ENCODE measurements around the genes USP34 and EHBP1.

DNA sequence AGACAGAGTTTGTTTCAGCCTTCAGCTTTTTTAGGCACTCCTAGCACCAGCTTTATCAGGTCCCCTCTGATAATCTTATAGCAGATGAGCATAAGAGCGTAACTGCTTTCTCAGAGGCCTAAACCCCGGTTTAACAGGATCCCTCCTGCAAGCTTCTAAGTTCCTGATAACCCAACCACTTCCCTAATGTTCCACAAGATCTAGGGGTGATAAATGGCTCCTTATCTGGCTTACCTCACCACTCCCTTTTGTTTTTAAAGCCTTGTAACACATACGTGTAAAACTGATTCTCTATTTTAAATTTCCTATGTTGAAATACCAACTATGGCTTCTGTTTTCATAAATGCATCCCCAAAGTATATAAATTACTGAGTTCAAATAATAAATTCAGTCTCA, 126.1 kb downstream of the C2orf74 start:
- RRBS, result no CpG with 5 or more reads among the region's 3 CpGs

DNA sequence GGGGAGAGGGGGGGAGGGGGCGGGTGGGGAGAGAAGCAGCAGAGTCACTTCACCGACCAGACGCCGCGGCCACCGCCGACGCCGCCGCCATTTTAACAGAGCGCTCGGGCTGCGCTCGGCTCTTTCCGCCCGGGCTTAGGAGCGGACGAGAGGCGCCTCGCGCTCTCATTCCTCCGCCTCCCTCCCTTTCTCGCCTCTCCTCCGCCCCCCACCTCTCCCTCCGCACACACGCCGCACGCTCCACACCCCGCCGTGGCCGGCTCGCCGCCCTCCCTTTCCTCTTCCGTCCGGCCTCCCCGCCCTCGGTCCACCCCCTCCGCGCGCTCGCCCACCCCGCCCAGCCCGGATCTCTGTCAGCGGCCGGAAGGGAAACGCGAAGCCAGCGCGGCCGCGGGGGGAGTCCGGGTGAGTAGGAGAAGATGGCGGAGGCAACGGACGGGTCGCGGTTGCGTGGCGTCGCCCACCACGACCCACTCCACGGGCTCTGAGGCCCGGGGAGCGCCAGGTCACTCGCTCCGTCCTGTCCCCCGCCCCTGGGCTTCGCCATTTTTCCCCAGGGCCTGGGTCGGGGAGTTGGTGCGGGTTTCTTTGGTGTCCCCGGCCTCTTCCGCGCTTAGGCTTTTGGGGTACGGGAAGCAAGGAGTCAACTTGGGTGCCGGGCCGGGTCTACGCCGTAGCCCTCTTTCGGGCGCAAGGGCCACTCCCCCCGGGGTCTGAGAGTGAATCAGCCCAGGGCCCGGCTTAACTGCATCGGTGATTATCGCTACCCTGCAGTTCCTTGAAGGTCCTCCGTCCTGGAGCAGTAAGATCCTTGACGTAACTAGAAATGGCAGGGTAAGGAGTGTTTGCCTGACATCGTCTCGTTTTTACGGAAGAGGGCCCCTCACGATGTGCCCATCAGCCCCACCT, at the start of gene USP34:
TSS of gene USP34 (minus strand) at position 113 of the 909 bp plus-strand sequence.
- RRBS, result 2% methylated on average over 34 of the region's 90 CpGs

- RRBS, result no CpG with 5 or more reads among the region's 10 CpGs
These were observed 5.7 kb upstream of the USP34 start for GRCh38 chr2:61476485-61476993.

DNA sequence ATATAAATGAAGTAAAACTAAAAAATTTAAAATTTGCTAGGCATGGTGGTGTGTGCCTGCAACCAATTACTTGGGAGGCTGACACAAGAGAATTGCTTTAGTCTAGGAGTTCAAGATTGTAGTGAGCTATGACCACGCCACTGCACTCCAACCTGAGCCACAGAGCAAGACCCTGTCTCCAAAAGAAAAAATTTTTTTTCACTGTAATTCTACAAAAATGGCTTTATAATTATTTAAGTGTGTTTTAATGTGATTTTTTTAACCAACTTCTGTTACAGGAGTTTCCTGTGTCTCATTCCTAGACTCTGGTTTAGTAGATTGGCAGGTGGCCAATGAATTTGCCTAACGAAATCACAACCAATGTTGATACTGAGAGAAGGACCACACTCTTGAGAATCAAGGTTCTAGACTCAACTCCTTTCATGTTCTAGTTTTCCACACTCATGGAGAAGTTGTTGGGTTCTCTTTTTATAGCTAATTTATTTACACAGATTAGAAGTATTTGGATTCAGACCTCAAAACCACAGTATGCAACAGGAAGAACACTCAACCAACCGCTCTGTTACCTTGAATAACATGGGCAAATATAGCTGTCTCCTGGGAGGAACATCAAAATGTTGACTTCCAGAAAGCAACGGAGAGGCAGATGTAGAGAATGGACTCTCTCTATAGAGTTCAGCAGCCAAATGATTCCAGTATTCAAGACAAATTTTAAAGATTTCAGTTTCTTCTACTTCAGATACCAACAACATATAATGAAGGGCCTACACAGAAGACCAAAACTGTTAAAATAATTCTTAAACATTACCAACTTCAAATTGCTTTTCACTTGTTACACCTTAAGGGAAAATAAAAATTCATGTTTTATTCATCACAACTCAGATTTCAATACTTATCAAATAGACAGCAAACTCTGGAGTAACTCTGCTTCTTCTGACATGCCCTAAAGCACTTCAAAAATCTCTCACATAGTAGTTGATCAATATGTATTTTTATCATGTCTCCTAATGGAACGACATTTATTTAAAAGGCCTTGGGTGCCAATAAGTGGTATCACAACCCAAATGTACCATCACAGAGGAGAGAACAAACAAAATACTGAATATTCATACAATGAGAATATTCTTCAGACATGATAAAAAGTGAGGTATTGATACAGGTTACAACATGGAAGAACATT, 22.8 kb upstream of the USP34 start:
- RRBS, result no CpG with 5 or more reads among the region's 5 CpGs

GRCh38 chr2:61660293-61660984, 122.3 kb upstream of the XPO1 start:
- RRBS, result no CpG with 5 or more reads among the region's 4 CpGs

- RRBS, result no CpG with 5 or more reads among the region's 4 CpGs
These were observed 143.2 kb downstream of the FAM161A start for GRCh38 chr2:61710747-61711038.

DNA sequence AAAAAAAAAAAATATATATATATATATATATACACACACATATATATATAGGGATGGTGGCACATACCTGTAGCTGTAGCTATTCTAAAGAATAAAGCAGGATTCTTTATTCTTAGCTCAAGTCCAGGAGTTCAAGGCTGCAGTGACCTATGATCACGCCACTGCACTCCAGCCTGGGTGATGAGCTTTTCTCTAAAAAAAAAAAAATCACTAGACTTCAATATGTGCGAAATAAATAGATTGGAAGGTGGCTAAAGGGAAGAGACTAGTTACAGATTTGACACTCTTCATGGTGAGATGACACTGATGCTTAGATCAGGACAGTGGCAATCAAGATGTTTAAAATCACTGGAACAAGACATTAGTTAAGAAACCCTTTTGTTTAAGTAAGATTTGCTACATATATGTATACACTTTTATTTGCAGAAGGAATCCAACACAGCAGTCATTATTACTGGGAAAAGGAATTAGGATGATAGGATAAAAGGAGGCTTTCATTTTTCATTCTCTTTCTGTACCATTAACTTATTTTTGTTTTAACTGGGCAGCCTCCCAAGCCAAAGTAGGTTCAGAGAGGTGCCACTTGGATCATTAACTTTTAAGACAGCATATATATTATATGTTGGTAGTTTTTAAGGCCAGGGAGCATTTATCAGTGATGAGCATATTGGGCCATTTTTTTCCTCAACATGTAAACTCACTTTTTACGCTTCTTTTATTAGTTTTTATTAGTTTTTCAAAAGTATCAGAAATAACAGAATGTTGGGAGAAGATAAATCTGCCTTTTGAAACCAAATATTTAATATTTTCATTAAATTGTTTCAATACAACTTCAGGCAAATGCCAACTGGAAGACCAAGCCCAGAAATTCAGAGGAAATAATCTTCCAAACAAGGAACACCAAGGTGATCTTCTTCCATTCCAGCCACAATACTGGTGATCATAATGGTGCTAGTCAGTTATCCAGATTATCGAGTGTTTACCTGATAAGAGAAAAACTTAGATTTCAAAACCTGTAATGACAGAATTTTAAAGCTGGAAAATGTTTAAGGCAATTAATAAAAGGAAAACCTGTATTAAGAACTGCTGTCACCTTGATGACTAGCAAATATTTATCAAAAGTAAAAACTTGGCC, 14.2 kb upstream of the FAM161A start:
- RRBS, result no CpG with 5 or more reads among the region's 4 CpGs

GRCh38 chr2:61950524-61951057, 45.1 kb downstream of the COMMD1 start:
- RRBS, result no CpG with 5 or more reads among the region's 4 CpGs

- RRBS, result no CpG with 5 or more reads among the region's 11 CpGs
These were observed 9.9 kb downstream of the B3GNT2 start for GRCh38 chr2:62205561-62206481.

DNA sequence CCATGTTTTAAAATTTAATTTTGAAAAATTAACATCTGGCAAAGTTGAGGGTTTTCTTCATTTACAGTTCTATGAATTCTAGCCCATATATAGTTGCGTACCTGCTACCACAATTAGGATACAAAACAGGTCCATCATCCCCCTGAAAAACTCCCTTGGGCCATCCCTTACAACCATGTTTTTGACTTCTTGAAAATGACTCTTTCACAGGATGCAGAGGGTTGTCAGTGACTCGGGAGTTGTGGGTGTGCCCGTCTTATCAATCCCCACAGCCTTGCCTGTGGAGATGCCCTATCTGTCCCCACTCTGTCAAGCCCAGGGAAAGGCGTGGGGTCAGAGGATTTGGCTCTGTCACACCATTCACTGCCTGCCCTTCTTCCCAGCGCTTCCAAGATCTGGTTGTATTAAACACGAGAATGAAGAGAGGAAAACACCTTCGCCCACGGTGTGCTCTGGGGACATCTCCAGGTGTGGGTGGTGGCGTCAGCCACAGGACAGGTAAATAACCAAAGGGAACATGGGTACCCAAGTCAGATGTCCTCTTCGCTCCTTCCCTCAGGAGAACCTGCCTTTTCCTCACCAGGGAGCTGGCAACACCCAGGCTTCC, 100.1 kb downstream of the B3GNT2 start:
- RRBS, result no CpG with 5 or more reads among the region's 10 CpGs

- RRBS, result no CpG with 5 or more reads among the region's 15 CpGs
These were observed 113.9 kb downstream of the B3GNT2 start for GRCh38 chr2:62309786-62310270.

DNA sequence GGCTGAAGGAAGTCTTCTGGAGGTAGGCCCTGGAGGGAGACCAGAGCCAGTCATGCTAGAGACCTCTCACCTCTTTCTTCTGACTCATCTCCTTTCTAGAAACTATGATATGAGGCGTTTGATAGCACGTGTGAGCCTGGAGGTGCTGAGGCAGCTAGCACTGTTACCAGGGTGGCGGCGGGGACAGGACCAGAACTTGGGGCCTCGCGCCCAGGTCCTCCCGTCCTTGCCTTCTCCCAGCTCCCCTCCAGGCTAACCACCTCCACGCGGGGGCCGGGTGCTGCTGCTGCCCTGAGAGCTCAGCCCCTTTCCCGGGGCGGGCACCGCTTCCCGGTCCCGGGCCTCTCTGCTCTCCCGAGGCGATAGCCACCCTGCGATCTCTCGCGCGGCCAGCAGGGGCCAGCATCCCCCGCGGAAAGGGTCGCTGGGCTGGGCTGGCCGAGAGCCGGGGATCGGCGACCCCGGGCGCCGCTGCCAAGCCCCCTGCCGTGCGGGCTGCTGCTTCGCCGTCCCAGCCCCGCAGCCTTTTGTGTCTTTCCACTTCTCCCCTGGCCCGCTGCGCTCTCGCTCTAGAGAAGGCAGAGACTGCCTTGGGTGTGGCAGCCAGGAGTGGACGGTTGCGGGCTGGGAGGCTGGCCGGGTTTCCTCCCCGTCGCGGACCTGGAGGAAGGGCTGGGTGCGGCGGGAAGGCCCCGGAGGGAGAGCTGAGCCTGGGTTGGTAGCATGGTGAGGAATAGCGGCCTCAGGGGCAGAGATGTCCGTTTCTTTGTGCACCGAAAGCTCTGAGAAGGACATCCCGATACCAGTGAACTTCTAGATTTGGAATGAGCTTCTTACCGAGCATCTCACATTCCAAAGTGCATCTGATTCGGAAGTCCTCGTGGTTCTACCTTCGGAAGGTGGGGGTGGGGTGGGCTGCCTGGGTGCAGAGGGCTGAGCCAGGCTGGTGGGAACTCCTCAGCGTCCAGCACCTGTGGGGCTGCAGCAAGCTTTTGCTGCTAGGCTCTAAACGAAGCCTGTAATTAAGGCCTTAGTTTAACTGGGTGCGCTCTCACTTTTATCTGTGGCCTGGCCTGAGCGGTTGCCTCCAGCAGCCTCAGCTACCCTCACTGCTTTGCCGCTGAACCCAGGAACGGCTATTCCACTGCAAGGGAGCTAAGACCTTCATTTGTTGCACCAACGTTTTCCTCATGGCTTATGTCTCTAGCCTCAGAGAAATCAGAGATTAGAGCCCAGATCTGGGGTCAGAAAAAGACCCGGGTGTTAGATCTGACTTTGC, 48.8 kb downstream of the TMEM17 start:
- RRBS, result 1% methylated on average over 7 of the region's 64 CpGs

DNA sequence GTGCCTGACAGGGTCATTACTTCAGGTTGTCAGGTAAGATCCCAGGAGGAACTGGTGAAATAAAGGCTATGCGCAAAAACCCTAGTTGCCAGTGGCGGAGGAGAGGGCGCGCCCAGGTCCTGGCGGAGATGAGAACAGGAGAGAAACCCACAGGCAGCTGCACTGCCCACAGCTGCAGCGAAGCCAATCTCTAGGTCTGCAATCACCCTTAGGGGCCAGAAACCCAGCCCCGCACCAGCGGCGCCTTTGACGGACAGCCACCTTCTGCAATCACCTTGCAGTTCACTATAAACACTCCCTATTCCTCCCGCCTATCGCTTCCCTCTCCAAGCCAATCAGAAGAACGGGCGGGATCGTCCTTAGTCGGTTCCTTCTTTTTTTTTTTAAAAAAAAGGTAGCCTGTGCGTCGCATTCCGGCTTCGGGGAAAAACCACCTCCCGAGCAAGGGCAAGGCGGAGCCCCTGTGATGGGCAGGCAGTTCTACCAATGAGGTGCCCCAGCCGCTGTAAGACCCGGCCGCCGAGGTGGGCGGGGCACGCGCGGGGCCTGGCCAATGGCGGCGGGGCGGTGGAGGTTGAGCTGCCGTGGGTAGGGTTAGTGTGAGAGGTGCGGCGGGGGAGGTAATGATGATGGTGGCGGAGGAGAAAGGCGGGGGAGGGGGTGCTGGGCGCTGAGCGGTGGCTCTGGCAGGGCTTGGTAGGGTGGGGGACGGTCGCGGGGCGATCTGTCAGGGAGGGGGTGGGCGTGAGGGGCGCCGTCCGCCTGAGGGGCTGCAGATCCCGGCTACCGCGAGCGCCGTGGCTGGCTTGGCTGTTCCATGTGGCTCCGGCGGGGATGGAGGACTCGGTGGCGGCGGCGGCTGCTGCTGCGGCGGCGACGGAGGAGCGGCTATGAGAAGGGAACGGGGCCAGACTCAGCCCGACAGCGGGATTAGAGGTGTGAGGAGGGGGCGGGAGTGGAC, at the start of gene EHBP1:
TSS of gene EHBP1 (plus strand) at position 597 of the 961 bp plus-strand sequence.
- RRBS, result 1% methylated on average over 8 of the region's 68 CpGs

GRCh38 chr2:63484367-63485256, 103.7 kb downstream of the WDPCP start:
- RRBS, result no CpG with 5 or more reads among the region's 8 CpGs

- RRBS, result no CpG with 5 or more reads among the region's 4 CpGs
These were observed 25.0 kb downstream of the MDH1 start for GRCh38 chr2:63613736-63614126.

- RRBS, result no CpG with 5 or more reads among the region's 8 CpGs
These were observed 26.3 kb downstream of the MDH1 start for GRCh38 chr2:63614988-63615455.

DNA sequence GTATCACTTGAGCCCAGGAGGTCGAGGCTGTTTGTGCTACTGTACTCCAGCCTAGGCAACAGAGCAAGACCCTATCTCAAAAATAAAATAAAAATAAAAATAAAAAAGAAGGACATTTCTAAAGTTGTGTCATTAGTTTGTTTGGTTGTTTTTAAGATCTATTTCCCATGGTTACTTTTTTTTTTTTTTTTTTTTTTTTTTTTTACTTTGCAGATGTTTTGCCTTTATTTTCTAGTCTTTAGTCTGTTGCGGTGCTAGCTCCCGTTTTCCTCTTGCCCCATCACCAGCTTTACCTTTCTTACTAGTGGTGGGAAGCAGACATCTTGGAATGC, 43.1 kb downstream of the UGP2 start:
- RRBS, result no CpG with 5 or more reads among the region's 3 CpGs

- RRBS, result no CpG with 5 or more reads among the region's 4 CpGs
These were observed 44.6 kb downstream of the UGP2 start for GRCh38 chr2:63886041-63886874.

DNA sequence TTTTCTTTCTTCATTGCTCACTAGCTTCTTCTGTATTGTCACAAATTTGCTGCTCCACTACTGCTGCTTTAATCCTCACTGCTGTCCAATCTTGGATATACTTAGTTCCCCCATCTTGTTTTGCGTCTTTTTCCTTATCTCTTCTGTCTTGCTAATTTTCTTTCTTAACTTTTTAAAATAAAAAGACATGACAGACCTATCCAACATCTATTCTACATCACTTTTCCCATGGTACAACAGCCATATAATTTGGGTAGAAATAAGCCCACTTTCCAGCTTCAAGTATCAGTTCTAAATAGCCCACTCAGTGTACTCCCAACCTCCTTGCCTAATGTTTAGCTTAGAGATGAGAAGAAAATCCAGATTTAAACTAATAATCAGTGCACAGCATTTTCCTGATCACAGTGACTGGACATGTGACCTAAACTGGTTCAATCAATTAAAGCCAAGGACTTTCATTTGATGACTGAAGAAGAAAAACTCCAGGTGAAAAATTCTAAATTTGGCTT, 83.8 kb downstream of the VPS54 start:
- RRBS, result no CpG with 5 or more reads among the region's 1 CpG

- RRBS, result no CpG with 5 or more reads among the region's 3 CpGs
These were observed 74.9 kb downstream of the VPS54 start for GRCh38 chr2:63944309-63944769.